GM19239 (cell line): Measurements from ENCODE around the gene ZNF79.

GRCh38 chr9:125150376-125150850 lies 7.1 kb upstream of the SCAI start:
- RRBS = no CpG with 5 or more reads among the region's 8 CpGs

DNA sequence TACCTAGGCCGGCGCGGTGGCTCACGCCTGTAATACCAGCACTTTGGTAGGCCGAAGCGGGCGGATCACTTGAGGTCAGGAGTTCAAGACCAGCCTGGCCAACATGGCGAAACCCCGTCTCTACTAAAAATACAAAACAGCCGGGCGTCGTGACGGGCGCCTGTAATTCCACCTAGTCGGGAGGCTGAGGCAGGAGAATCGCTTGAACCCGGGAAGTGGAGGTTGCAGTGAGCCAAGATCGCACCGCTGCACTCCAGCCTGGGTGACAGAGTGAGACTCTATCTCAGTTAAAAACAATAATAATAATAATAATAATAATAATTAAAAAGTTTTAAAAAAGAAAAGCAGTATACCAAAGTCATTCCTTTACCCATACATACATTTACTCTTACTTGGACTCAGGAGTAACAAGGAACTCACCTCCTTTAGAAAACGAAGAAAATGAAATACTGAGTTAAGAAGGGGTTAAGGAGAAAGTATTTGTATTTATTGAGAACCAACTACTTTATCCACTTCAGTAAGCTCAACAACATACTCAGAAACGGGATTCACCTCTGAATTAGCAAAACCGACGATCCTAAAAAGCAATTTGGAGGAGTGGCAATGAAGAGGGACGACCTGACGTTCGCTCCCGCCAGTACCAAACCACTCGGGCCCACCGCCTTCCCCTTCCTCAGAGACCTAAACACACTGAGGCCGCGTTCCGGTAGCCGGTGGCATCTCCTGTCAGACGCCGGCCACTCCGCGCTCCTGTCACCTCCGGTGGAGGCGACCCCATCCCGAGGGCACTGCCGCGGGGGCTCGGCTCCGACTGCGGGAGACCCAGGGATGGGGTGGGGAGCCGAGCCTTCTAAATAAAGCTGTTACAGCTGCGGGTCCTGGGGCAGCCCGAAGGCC lies 856 bp downstream of the PPP6C start:
- RRBS = no CpG with 5 or more reads among the region's 48 CpGs

DNA sequence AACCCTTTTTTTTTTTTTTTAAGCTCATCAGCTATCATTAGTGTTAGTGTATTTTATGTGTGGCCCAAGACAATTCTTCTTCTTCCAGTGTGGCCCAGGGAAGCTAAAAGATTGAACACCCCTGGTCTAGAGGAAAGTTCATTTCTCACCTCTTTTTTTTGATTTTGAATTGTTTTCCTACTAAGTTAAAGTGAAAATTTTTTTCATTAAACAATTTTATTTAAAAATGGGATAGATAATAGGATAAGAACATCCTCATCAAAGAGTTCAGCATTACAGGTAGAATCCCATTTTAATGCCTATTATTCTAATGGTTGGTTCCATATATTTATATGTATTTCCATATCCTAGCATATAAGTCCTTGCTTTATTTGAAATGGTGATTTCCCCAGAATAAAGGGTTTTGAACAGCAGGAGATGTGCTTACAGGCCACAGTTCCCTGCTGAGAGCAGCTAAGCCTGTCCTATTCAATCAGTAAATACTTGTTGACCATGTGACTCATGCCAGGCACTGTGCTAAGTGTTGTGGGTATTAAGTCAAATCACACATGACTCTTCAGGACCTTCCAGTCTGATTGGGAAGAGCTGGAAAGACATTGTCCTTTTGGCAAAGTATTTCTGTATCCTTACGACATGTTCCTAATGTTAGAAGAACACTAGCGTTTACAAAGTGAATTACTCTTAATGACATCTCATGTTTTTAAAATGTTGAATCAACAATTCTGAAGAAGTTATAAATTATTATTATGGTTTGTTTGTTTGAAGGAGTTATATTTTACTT lies 81.8 kb downstream of the GAPVD1 start:
- RRBS = no CpG with 5 or more reads among the region's 2 CpGs

DNA sequence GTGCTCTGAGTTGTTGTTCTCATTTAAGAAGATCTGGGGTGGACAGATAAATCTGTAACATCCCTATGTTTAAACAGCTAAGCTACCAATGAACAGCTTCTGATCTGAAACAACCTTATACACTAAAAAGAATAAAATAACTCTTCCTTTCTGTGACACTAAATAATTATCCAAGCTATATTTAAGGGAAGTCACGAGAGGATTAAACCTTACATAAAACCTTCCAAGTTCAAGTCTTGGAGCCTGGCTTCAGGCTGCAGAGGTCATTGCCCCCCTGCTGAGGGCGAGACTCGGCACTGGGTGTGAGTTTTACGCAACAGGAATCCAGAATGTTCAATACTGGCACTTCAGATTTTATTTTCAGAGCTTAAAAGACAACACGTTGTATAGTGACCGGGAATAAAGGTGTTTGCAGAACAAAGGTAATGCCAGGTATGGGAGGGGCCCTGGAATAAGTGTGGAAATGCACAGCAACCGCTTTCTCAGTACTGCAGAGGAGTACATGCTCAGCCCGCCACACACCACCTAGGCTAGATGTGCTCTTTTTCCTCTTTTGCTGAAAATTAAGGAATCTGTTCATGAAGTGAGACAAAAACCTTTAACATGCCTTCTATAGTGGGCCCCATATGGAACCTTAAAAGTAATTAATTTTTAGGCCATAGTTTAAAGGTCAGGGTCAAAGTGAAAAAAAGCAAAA lies 207.0 kb downstream of the GAPVD1 start:
- RRBS = no CpG with 5 or more reads among the region's 8 CpGs

GRCh38 chr9:125475315-125475860 lies 213.8 kb downstream of the GAPVD1 start:
- RRBS = no CpG with 5 or more reads among the region's 6 CpGs

DNA sequence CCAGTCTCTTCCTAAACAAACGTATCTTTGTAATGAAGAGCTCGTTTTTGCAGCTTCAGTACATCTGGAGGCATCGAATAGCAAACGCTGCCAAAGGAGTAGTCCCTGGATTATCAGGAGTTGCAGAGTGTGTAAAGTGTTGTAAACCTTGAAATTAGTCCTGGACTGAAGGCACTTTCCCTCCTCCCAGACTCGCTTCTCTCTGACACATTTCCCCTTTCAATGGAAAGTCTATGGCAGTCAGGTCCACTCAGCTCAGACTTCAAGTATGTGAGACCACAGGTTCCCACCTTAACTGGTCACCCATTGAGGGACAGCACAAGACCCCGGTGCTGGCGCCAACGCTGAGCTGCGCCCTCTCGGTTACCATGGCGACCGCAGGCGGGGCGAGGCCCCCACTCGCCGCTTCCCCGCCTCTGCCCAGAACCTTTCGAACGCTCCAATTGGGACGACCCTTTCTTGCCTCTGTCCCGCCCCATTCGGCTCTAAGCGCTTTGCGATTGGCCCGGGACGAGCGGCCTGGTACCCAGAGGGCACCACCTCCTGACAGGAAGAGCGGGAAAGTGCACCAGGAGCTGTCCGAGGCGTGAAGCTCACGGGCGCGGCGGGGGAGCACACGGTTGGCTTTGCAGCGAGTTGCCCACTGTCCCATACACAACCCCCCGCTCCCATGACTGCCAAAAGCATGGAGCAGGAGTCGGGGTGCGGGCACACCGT lies 1.3 kb upstream of the PBX3 start:
- RRBS = no CpG with 5 or more reads among the region's 40 CpGs

GRCh38 chr9:125746433-125746591 lies 861 bp upstream of the PBX3 start:
- RRBS = under 1% methylated on average over 10 of the region's 22 CpGs

DNA sequence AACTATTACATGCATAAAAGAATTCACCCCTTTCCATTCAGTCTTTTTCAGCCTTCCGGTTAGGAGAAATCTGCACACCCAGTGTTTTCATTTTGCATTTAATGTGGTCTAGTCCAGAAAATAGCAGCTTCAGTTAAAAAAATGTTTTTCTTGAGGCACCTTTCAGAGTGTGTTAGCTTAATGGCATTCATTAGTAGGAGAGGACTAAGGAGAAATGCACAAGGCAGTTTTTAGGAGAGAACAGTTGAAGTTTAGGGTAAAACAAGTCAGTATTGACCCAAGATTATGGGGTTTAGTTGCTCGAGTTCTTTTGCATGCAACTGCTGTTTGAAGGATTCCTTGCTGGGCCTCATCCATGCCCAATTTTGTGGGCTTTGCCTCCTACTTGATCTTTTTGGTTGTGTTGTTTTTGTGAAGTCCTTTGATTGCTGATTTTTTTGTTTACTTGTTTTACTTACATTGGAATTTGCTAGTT lies 95.2 kb downstream of the PBX3 start:
- RRBS = no CpG with 5 or more reads among the region's 2 CpGs

GRCh38 chr9:126375217-126375718 lies 48.6 kb downstream of the MVB12B start:
- RRBS = no CpG with 5 or more reads among the region's 7 CpGs

DNA sequence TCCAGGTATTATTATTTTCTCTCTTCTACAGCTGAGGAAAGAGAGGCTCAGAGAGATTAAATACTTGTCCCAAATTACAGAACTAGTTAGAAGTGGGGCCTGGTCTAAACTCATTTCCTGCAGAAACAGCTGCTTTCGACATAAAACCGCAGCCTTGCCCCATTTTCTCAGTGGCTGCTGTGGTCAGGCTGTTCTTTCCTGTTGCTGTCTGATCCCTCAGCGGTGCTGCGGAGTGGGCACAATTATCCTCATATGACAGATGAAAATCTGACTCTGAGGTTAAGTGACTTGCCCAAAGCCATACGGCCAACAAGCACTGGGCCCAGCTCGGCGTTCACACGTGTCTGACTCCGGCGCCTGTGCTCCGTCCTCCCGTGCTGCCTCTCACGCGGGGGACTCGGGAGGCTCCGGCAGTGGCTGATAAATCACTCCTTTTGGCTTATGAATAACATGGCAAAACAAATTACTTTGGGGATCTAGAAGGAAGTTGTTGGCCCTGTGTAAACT lies 142.7 kb upstream of the LMX1B start:
- RRBS = 2% methylated on average over 8 of the region's 16 CpGs

DNA sequence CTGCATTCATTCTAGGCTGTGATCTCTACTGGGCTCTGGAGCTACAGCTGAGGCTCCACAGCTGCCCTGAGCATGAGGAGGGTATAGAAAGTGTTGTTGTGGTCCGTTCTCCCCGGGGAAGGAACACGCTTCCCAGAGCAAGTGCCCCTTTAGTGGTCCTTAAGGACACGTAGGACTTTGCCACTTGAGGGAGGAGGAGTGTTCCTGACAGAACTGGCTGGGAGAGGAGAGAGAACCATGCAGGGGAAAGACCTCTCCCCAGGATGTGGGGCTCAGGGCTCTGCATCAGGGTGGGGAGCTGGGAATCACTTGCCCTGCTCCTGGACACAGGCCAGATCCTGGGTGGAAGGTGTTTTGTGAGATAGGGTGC lies 117.3 kb upstream of the LMX1B start:
- RRBS = no CpG with 5 or more reads among the region's 4 CpGs

GRCh38 chr9:126722131-126722990 lies 82.5 kb upstream of the ZBTB43 start:
- RRBS = 1% methylated on average over 32 of the region's 54 CpGs

DNA sequence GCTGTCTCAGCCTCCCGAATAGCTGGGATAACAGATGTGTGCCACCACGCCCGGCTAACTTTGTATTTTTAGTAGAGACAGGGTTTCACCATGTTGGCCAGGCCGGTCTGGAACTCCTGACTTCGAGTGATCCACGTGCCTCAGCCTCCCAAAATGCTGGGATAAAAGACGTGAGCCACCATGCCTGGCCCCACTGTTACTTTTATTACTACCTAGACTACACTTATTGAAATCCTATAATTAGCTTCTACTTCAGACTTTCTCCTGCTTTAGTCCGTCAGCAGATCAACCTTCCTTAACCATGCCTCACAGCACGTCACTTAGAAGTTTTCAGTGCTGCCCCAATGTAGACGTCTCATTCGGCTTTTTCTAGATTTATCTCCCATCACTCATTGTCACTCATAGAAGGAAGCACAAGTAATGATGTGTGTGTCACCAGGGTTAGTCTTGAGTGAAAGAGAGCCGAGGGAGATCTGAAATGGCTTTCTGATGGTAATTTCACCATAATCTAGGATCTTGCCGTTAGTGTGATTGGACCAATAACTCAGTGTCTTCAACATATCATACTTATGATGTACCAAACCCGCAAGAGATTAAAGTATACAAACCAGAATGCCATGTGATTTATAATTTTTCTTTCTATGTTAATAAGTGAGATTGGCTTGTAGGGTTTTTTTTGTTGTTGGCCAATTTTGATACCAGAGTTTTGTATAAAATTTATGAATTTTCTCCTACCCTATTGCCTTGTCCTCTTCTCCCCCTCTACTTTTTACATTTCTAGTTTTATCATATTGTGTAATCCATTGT lies 8.5 kb downstream of the ZBTB43 start:
- RRBS = no CpG with 5 or more reads among the region's 14 CpGs

- RRBS = no CpG with 5 or more reads among the region's 10 CpGs
Observed at GRCh38 chr9:126993888-126994689, 79.5 kb downstream of the RALGPS1 start.

DNA sequence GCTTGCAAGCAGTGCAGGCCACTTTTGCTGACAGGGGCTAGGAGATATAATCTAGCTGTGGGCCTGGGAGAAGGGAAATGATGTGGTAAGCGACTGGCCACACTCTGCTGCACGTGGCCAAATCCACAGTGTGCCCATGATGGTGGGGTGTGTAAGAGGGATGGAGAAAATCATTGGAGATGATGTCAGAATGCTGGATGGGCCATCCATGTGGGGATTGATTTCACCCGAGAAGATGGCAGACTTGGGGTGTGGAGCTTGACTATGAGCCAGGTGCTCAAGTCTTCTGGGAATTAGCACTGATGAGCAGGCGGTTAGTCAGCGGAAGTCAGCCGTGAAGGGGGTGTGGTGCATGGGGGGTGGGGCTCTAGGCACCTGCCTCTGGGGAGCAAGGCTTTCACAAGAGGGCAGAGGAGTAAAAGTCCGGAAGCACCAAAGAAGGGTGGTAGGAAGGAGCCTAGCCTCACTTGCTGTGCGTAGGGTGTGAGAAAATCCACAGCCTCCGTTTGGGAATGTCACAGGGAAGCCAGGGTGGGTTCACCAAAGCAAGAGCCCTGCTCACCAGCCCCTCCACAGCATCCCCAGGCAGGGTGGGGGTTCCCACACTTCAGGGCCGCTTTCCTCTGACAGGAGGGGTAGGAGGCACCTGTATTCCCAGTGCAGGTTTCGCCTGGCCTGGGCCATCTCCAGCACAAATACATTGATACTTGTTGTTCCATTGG lies 44.4 kb upstream of the ANGPTL2 start:
- RRBS = no CpG with 5 or more reads among the region's 11 CpGs

GRCh38 chr9:127247415-127247642 lies 17.2 kb upstream of the GARNL3 start:
- RRBS = no CpG with 5 or more reads among the region's 1 CpG

DNA sequence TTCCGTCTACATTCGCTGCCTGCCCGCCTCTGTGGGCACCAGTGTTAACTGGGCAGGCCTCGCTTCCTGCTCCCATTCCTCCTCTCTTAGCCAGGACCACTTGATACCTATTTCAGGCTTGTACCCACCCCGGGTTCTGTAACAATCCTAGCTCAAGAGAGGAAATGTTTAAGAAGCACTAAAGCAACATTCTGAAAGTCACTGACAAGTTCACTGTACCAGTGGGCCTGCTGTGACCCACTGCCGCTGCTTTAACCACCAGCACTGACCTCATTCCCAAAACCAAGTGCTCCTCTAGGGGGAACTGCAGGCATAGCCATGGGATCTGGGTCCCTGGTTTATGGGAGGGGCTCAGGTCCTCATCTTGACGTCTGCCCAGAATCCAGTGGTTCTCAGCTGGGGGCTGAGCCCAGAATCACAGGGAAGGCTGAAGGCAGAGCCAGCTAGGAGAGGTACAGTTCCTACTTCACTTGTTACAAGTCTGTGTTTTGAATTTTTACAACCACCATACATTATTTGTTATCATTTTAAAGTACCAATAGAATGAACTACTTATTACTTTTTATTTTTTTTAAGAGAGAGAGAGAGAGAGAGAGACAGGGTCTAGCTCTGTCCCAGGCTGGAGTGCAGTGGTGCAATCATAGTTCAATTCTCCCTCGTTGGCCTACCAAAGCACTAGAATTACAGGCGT lies 36.1 kb upstream of the SLC2A8 start:
- RRBS = no CpG with 5 or more reads among the region's 9 CpGs

DNA sequence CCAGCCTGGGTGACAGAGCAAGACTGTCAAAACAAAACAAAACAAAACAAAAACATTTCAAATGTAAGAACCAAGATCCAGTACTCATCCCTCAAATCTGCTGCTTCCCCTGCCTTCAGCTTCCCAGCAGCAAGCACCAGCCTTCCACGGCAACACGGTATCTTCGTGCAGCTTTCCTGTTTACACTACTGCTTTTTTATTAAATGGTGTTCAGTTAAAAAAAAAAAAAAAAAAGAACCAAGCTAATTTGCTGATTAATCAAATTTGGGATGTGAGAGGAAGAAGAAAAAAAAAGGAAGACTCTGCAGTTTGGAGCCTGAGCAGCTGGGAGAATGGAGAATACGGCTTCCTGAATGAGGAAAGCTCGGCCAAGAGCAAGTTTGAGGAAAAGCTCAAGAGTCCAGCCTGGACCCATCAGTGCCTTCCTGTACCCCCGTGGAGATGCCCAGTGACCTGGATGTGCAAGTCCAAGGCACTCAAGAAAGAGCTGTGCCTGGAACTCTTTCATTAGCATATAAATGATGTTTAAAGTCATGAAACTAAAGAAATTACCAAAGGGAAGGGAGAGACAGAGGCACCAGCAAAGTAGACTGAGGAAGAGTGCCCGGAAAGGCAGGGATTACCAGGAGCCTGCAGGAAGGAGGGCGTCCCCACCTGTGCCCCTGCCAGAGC lies 27.9 kb upstream of the SLC2A8 start:
- RRBS = no CpG with 5 or more reads among the region's 8 CpGs

DNA sequence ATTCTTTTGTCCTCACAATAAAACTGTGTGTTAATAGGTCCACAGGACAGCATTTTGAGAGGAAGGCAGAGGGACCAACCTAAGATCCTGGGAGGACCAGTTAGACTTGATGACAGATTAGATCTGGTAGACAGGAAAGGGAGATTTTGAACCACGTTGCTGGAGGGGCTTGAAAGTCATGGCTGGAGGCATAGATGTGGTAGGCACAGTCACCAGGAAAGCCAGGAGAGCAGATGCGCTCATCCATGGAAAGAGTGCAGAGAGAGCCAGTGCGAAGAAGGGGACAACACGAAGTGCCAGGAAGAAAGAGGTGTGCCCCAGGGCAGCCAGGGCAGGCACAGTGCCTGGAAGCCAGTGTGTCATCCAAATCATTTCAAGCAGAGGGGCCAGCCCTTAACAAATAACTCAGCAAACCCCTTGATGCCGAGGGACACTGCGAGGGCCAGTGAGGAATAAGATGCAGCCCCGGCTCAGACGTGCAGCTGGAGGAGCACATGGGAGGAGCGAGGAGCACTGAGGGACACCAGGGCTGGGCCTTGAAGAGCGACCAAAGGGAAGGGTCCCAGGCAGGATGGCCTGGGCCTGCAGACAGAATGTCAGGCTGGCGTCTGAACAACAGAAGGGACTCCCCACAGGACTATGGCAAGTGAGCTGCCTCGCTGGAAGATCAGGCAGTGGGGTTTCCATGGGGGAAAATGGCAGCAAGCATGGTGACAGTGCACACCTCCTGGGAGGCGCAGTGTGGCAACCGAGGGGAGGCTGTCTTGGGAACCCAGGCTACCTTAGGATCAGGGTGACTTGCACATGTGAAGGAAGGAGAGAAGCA lies 12.7 kb upstream of the SLC2A8 start:
- RRBS = no CpG with 5 or more reads among the region's 14 CpGs

GRCh38 chr9:127423690-127424785 lies at the start of gene ZNF79:
Gene ZNF79, plus strand, starts transcription at chr9:127424382.
- RRBS = 3% methylated on average over 31 of the region's 67 CpGs